Right lobe of liver (tissue), 4 donors: ENCODE results near the gene P2RX2.

GRCh38 chr12:132043683-132044380 is 94.1 kb downstream of the EP400 start:
- PRO-cap, 4 experiments, result no peak in any of the 4 experiments
- RAMPAGE, long total RNA, 2 experiments, result no peak in any of the 2 experiments

DNA sequence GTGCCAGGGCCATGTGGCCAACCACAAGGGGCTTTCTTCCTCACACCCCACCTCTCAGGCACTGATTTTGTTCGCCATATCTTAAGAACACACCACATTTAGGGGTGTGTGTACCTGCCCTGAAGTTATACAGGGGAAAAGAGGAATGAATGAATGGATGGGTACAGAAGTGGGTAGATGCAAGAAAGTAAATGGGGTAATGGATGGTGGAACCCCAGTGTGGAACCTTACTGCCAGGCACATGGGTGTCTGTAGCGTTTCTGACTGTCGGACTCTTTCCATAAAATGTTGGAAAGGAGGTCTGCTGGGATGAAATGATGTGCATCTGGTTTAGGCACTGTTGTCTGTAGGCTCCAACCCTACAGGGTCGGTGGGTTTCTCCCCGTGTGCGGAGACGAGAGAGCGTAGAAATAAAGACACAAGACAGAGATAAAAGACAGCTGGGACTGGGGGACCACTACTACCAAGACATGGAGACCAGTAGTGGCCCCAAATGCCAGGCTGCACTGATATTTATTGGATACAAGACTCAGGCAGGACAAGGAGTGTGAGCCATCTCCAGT is 93.1 kb downstream of the DDX51 start:
- PRO-cap, 4 experiments, result no peak in any of the 4 experiments
- RAMPAGE, long total RNA, 2 experiments, result no peak in any of the 2 experiments

- PRO-cap, 4 experiments, result no peak in any of the 4 experiments
- RAMPAGE, long total RNA, 2 experiments, result no peak in any of the 2 experiments
Observed at GRCh38 chr12:132066237-132067012, 77.7 kb downstream of the DDX51 start.

DNA sequence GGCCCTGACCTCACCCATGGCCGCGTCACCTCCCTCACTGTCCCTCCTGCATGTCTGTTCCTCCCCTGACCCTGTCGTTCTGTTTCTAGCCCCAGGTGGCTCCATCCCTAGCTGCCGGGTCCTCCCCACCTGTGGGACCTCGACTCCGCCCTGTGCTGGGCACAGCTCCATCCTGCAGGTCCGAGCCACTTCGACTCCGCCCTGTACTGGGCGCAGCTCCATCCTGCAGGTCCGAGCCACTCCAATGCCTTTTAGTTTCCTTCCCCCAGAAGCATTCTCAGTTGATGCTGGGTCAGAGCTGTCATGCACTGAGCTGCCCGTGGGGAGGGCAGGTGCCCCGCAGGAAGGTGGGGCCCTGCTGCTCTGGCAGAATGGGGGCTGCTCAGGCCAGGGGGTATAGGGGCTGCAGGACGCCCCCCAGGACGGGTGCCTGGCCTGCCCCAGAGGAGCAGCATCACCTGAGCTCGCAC is 19.0 kb downstream of the NOC4L start:
- PRO-cap, 4 experiments, result no peak in any of the 4 experiments
- RAMPAGE, long total RNA, 2 experiments, result no peak in any of the 2 experiments

DNA sequence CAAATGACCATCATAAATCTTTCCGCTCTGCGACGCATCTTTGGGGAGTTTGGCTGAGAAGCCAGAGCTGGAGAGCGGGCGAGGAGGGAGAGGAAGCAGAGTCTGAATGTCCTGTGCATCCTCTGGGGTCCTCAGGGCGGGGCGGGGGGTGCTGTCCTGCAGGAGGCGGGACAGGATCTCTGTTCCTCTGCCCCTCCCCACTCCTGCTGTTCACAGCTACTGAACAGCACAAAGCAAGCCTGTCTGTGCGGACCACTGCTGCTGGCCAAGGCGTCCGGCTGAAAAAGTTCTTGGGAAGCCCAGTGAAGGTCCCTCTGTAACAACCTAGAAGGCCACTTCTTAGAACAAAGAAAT is 14.4 kb upstream of the GALNT9 start:
- PRO-cap, 4 experiments, result no peak in any of the 4 experiments
- RAMPAGE, long total RNA, 2 experiments, result no peak in any of the 2 experiments

DNA sequence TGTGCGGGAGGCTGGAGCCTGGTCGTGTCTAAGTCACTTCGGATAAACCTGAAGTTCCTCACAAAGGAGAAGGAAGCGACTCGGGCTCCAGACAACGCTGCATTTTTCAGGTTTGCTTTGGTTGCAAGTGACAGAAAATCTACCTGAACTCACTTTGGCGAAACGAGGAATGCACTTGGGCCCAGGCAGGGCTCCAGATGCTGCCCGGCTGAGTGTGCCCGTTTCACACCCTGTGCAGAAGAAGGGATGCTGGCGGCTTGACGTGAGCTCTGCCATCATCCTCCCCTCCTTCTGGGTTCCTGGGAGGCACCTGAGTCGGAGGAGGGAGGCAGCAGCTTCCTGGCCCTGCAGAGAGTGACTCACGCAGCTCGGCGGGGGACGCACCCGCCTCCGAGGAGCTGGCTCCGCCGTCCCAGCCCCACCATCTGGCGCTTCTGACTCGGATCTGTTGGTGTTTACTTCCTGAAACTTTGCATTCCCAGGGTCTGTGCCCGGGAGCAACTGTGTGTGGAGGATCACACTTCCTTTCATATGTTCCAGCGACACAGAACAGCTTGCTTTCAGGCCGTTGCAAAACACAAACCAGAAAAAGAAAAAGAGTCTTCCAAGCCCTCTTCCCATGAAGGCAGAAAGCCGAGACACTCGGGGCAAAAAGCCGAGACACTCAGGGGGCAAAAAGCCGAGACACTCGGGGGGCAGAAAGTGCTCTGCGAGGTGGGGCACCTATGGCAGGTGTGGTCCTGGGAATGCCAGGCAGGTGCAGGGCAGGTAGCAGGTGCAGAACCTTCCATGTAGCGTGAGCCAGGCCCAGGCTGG is 27.3 kb upstream of the GALNT9 start:
- PRO-cap, 4 experiments, result no peak in any of the 4 experiments
- RAMPAGE, long total RNA, 2 experiments, result no peak in any of the 2 experiments

GRCh38 chr12:132423005-132423542 is 66.9 kb upstream of the FBRSL1 start:
- PRO-cap, 4 experiments, result no peak in any of the 4 experiments
- RAMPAGE, long total RNA, 2 experiments, result no peak in any of the 2 experiments

DNA sequence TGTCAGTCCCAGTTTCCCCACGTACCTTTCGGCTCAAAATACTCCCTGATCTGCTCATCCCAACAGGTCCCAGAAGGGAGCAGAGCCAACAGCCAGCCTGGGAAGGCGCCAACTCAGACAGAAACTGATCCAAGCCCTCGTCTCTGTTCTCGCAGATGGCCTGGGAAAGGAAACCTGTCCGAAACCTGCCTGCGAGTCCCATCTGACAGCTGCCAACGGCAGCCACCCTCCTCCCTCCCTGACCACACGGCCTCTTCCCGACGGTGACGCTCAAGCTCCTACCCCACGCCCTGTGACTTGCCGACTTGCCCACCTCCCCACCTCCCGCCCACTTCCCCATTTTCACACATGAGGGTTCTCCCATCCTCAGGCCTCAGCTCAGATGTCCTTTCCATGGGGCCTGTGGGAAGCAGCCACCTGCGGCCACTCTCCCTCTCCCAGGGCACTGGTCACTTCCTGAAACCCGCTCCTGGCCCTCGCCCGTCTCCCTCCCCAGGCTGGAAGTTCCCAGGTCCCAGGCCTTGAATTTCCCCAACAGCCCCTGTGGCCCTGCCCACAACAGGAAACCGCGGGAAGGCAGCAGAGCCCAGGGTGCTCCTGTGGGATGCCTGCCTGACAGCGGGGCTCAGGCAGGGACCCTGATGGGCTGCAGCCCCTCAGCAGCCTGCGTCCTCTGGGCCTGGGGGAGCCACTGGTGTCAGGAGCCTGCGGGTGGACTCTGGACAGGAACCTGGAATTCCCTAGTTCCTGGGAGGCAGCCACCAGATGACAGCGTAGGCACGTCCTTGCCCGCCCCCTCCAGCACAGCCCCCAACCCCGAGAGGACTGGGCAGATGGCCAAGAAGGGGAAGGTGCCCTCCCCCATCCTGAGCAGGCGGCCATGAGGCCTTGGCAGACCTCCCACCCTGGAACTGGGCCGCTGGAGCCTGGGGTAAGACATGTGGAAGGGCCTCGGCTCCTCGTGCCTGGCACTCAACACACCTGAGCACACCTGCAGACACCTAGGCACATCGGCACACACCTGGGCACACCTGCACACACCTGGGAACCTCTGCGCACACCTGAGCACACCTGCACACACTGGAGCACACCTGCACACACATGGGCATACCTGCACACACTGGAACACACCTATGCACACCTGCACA is 60.6 kb upstream of the FBRSL1 start:
- PRO-cap, 4 experiments, result peak in 1 of 4 experiments; most common plus-strand start position 561 of the sequence (in 1); most common minus-strand start position 447 of the sequence (in 1)
- RAMPAGE, long total RNA, 2 experiments, result no peak in any of the 2 experiments

GRCh38 chr12:132437173-132437475 is 52.8 kb upstream of the FBRSL1 start:
- PRO-cap, 4 experiments, result no peak in any of the 4 experiments
- RAMPAGE, long total RNA, 2 experiments, result no peak in any of the 2 experiments

DNA sequence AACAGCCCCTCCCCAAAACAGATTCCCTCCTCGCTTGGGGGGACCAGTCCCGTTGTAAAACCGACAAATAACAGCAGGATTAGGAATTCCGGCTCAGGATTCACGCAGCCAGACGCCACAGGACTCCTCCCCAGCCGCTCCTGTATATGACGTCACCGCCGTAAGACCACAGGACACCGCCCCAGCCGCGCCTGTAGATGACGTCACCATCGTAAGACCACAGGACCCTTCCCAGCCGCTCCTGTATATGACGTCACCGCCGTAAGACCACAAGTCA is 44.1 kb upstream of the FBRSL1 start:
- PRO-cap, 4 experiments, result peak in 2 of 4 experiments; most common minus-strand start position 142 of the sequence (in 2)
- RAMPAGE, long total RNA, 2 experiments, result no peak in any of the 2 experiments

GRCh38 chr12:132451150-132451646 is 38.8 kb upstream of the FBRSL1 start:
- PRO-cap, 4 experiments, result no peak in any of the 4 experiments
- RAMPAGE, long total RNA, 2 experiments, result no peak in any of the 2 experiments

DNA sequence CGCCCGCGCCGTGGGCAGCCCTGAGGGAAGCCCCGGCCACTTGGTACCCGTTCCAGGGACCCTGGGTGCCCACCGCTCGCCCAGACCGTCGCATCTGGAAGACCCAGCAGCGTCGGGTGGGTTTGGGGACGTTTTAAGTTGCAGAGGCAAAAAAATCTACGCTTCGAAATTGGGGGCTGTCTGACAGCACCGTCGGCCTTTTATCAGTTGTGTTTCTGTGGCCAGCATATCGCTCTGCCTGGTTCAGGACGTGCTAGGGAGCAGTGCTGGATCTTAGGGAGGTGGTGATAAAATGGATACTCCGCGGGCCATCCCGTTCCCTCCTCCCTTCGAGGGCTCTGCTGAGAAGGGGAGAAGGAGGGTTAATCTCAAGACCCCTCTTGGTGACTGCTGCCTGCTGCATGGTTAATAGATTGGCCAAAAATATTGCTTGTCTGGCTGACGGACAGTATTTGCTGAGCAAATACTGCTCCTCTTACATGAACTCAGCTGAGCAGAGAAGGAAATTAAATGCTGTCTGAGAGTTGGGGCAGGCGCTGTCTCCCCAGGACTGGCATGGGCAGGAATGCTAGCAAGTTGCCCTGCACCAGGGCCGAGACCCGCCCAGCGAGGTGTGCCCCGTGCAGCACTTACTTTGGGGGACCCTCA is 1.1 kb downstream of the FBRSL1 start:
- PRO-cap, 4 experiments, result peak in 4 of 4 experiments; most common plus-strand start position 509 of the sequence (in 4); most common minus-strand start position 209 of the sequence (in 2)
- RAMPAGE, long total RNA, 2 experiments, result no peak in any of the 2 experiments

DNA sequence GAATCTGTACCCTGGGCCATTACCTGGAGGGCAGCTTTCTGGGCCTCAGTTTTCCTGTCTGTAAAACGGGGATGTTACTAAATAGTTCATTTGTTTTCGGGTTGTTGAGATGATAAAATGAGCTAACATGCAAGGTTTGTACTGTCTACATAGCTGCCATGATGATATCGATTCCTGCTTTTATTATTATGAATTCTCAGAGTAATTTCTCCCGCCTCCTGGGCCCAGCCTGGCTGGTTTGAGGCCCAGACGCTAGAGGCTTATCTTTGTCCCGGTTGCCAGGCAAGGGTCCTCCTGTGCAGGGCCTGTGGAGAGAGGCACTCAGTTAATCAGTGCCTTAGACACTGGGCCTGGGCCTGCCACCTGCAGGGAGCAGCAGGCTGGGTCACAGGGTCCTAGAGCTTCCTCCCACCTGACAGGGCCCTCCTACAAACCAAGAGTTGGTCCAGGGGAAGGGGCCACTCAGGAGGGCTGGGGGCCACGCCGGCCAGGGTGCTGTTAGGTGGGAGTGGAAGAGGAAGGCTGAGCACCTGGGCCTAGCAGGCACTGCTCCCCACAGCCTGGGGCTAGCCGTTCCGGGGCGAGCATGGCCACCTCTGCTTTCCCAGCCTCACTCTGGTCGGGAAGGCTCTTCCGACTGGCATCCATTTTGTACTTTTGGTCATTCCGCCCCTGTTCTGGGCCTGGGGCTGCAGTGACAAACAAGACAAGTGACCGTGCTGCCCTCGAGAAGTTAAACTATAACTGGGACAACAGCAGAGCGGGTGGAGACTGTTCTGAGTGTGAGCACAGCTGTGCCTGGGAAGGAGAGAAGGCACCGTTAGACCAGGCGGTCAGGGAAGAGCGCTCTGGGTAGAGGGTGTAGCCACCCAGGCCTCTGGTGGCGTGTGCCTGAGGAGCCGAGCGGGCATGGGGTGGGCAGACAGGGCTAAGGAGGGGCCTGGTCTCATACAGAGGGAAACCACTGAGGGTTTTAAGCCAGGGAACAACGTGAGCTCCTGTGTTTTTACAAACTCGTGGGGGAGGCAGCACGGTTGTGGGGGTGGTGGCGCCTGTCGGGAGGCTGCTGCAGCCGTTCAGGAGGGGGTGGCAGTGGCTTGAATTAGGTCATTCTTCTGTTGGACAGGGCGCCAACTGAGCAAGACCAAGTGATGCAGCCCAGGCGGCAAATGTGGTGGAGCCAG is 27.2 kb downstream of the FBRSL1 start:
- PRO-cap, 4 experiments, result peak in 4 of 4 experiments; most common plus-strand start position 827 of the sequence (in 3); most common minus-strand start position 651 of the sequence (in 1)
- RAMPAGE, long total RNA, 2 experiments, result no peak in any of the 2 experiments

- PRO-cap, 4 experiments, result no peak in any of the 4 experiments
- RAMPAGE, long total RNA, 2 experiments, result no peak in any of the 2 experiments
Observed at GRCh38 chr12:132560425-132560897, 49.9 kb downstream of the LRCOL1 start.

DNA sequence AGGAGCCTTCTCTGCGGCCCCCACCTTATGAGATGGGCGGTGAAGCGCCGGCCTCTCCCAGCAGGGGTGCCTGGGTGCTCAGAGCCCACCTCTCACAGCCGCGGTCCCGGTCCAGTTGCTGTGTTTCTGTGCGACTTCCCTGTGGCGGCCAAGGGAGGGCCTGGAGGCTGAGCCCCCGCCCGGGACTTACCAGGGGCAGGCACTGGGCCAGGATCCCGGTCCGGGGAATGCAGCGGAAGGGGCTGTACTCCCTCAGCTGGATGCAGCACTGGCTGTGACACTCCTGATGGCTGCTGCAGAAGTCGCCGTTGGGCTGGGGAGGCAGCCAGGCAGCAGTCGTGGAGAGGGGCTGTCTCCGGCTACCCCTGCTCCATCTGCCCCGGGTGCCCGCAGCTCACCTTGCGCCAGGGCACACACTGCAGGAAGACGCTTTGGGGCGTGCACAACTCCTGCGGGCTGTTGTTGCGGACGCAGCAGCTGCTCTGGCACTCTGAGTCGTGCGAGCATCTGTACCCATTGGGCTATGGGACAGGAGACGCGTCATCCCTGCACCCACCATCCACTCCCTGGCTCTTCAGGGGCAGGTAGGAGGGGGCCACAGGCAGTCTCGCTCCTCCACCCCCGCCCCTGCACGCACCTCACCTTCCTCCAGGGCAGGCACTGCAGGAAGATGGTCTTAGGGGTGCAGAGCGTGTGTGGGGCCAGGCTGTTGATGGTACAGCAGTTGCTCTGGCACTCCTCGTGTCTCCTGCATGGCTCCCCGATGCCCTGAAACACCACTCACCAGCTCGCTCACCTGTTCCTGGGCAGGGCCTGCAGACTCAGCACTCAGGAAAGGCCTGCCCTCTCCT is 6.1 kb downstream of the LRCOL1 start:
- PRO-cap, 4 experiments, result peak in 3 of 4 experiments; most common plus-strand start position 298 of the sequence (in 2); most common minus-strand start position 126 of the sequence (in 2)
- RAMPAGE, long total RNA, 2 experiments, result start-site peak on the plus strand in 2 of 2 experiments, centred at positions 245 to 569 of the sequence, 7 to 11 reads per replicate

GRCh38 chr12:132618337-132618883 is at the start of gene P2RX2:
TSS of gene P2RX2 (plus strand) at chr12:132618776.
- PRO-cap, 4 experiments, result no peak in any of the 4 experiments
- RAMPAGE, long total RNA, 2 experiments, result no peak in any of the 2 experiments

GRCh38 chr12:132726122-132727218 is 15.8 kb downstream of the PGAM5 start:
- PRO-cap, 4 experiments, result no peak in any of the 4 experiments
- RAMPAGE, long total RNA, 2 experiments, result no peak in any of the 2 experiments

GRCh38 chr12:132761985-132762731 is 526 bp upstream of the ANKLE2 start:
- PRO-cap, 4 experiments, result peak in 4 of 4 experiments; most common plus-strand start chr12:132762209 (in 4); most common minus-strand start chr12:132762083 (in 1)
- RAMPAGE, long total RNA, 2 experiments, result no peak in any of the 2 experiments

GRCh38 chr12:132832746-132832947 is 4.0 kb upstream of the GOLGA3 start:
- PRO-cap, 4 experiments, result no peak in any of the 4 experiments
- RAMPAGE, long total RNA, 2 experiments, result no peak in any of the 2 experiments

- PRO-cap, 4 experiments, result peak in 4 of 4 experiments; most common minus-strand start chr12:132908447 (in 1)
- RAMPAGE, long total RNA, 2 experiments, result no peak in any of the 2 experiments
Observed at GRCh38 chr12:132907952-132908649, 20.7 kb upstream of the CHFR start.